ENCODE data around the gene RAB28.

DNA sequence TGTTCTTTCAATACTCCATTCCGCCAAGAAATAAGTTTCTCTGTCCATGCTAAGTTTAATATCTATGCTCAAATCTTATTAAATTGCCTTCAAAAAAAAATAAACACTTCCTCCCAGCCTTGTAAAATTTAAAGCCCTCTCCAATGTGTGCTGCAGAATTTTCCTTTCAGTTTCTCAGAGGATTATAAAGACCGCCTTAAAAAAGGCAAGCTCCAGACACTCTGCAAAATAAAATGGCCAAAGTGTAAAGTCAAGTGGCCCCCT lies 157.8 kb downstream of the DEFB131A start:
- PRO-cap = no peak
- RAMPAGE, long total RNA, 4 experiments = no peak in any of the 4 experiments

- PRO-cap = unidirectional peak, minus-strand start at chr4:9996910
- RAMPAGE, long total RNA, 4 experiments = no peak in any of the 4 experiments
Observed at GRCh38 chr4:9996721-9996990, 24.6 kb downstream of the SLC2A9 start.

GRCh38 chr4:10057358-10057646 lies 36.0 kb upstream of the SLC2A9 start:
- PRO-cap = unidirectional peak, minus-strand start at chr4:10057584
- RAMPAGE, long total RNA, 4 experiments = no peak in any of the 4 experiments

DNA sequence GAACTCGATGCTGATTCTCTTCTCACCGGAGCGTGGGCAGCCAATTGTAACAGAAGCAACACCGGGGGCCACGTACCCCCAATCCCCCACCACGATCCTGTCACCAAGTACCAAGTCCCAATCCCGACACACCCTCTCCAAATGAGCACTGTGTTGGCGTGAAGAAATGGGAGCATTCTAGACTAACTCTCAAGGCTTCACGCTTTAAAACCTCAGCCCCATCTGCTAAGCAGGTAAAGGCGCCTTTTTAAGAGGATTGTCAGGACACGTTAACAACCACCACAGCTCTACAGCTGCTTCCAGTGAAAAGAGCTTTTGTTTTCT lies 16.8 kb downstream of the WDR1 start:
- PRO-cap = no peak
- RAMPAGE, long total RNA, 4 experiments = no peak in any of the 4 experiments

- PRO-cap = no peak
- RAMPAGE, long total RNA, 4 experiments = no peak in any of the 4 experiments
Observed at GRCh38 chr4:10100953-10101615, 15.5 kb downstream of the WDR1 start.

GRCh38 chr4:10106146-10107080 lies 10.2 kb downstream of the WDR1 start:
- PRO-cap = bidirectional peak, plus-strand start at chr4:10106808, minus-strand start at chr4:10106542
- RAMPAGE, long total RNA, 4 experiments = no peak in any of the 4 experiments

DNA sequence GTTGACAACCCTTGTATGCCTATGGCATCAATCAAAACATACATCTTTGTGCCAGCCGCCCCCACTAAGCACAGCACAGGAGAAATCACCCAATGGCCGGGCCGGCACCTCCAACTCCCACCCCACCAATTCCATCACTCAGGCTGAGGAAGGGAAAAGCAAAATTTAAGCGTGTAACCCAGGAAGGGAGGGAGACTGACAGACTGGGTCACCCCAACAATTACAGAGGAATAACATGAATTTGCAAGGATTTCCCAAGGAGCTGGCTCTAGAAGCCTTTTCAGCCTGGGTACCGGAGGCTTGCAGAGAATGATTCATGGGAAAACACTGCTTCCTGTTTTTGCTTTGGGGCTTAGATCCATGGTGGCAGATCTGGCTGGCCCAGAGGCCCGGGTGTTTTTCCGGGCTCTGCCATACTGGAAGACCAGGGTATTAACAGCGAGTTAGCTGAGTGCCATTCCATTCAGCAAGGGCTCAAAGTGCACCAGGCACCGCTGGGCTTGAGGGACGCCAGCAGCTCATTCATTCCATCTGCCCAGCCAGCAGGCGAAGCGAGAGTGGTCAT lies 1.4 kb downstream of the WDR1 start:
- PRO-cap = bidirectional peak, plus-strand start at position 462 of the sequence, minus-strand start at position 311 of the sequence
- RAMPAGE, long total RNA, 4 experiments = no peak in any of the 4 experiments

DNA sequence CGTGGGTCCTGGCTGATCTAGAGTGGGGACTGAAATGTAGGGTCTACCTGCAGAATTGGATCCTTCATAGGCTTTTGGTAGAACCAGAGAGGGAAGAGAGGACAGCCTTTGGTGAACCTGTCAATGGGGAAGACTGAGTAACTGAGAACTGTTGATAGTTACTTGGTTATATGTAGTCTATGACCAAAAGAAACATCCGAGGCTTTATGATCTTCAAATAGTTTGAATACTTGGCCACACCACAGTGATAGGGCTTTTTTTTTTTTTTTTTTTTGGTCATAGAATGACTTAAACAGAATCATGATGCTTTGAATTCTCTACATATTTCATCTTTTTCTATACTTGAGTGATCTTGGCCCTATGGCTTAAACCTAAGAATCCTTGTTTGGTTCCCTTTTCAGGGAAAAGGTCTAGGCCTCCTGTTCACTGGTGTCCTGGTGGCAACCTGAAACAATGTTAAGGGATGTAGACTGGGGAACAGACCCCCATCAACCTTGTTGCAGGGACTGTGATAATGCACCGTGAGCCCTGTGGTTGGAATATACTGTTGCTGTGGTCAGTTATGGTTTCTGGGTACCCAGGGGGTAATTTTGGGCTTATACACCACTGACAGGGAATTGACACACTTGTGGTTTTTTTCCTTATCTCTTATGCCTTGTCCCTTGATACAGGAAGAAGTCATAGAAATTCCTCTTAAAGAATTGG lies 63.8 kb upstream of the WDR1 start:
- PRO-cap = no peak
- RAMPAGE, long total RNA, 4 experiments = no peak in any of the 4 experiments

- PRO-cap = no peak
- RAMPAGE, long total RNA, 4 experiments = no peak in any of the 4 experiments
Observed at GRCh38 chr4:11424768-11425480, 3.8 kb downstream of the HS3ST1 start.

DNA sequence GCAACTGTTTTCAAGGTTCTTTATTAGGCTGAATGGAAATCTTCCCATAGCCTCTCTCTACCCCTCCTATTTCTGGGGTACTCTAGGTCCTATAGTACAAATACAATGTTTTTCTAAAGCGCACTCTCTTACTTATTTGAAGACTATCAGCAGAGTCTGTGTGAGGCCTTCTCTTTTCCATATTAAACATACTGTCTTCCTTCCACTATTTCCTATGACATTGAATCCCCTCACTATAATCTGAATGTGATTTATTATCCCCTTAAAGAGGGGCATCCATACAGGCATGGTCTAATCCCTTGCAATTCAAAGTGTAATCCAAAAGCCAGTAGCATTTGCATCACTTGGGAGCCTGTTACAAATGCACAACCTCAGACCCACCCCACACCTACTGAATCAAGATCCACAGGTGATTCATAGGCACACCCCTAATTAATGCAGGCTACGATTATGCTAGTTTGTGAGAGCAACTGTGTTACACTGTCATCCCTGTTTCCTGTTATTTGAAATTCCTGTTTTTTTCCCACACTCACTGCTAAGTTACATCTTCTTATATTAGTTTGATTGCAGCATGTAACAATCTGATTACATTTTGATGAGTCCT lies 120.1 kb downstream of the RAB28 start:
- PRO-cap = no peak
- RAMPAGE, long total RNA, 4 experiments = no peak in any of the 4 experiments

DNA sequence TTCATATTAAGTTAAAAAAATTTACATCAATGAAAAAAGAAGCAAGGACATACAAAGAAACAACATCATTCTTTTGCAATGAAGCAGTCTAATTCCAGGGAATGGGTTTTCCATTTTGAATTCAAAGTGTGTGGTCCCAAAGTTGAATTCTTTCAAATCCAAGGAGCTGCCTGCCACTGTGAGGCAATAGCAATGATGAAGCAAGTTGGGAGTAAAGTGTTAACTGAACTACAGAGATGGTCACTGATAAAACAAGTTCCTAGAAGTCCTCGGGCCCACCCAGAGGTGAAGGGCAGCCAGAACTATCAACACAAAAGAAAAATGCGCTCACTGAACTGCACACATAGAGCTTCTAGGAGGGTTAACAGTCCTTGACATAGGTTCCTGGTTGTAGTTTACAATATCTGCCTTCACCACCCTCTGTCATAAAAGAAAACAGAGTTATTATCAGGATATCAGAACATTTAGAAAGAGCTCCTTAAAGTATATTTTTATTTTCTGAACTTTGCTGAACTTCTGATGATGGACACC lies 115.8 kb downstream of the RAB28 start:
- PRO-cap = no peak
- RAMPAGE, long total RNA, 4 experiments = no peak in any of the 4 experiments

GRCh38 chr4:13454492-13455307 lies 29.4 kb downstream of the RAB28 start:
- PRO-cap = no peak
- RAMPAGE, long total RNA, 4 experiments = no peak in any of the 4 experiments

- PRO-cap = unidirectional peak, plus-strand start at chr4:13483790; unidirectional peak, plus-strand start at chr4:13483889; unidirectional peak, plus-strand start at chr4:13483951; bidirectional peak, plus-strand start at chr4:13484696, minus-strand start at chr4:13484338
- RAMPAGE, long total RNA, 4 experiments = start-site peak on the minus strand in 4 of 4 experiments, at chr4:13484326-13484344 at its widest, 162 to 242 reads per replicate
Observed at GRCh38 chr4:13483518-13484503, at the start of gene RAB28. TSS of gene RAB28 (minus strand) at chr4:13484340.

GRCh38 chr4:13611314-13611925 lies 16.1 kb downstream of the BOD1L1 start:
- PRO-cap = no peak
- RAMPAGE, long total RNA, 4 experiments = no peak in any of the 4 experiments

DNA sequence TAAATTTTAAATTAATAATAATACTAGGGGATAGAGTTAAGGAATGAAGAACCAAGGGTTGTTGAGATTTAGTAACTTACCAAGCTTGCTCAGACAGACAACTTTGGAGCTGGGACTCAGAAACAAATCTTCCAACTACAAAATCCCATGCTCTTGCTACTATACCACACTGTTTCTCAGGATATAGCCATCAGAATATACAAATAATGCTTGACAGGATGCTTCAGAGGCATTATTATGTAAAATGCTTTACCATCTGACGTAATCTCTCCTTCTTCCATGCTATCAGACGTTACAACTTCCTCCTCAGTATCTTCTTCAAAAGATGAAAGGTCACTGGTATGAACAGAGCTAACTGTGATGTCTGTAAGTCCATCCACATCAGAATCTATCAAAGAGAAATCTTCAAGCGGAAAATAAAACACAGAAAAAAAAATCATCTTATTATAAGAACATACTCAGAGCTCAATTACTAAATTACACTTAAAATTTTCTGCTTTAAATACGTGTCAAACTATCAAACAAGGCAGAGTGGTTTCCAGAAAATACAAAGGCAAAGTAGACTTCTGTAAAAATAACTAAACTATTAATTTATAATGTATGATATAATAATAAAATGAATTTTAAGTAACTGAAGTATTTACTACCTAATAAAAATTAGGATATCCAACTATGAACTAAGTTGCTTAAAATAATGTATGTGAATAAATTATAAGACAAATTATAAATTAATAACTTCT lies 14.1 kb downstream of the BOD1L1 start:
- PRO-cap = no peak
- RAMPAGE, long total RNA, 4 experiments = no peak in any of the 4 experiments

GRCh38 chr4:13614079-13615008 lies 13.2 kb downstream of the BOD1L1 start:
- PRO-cap = no peak
- RAMPAGE, long total RNA, 4 experiments = no peak in any of the 4 experiments

DNA sequence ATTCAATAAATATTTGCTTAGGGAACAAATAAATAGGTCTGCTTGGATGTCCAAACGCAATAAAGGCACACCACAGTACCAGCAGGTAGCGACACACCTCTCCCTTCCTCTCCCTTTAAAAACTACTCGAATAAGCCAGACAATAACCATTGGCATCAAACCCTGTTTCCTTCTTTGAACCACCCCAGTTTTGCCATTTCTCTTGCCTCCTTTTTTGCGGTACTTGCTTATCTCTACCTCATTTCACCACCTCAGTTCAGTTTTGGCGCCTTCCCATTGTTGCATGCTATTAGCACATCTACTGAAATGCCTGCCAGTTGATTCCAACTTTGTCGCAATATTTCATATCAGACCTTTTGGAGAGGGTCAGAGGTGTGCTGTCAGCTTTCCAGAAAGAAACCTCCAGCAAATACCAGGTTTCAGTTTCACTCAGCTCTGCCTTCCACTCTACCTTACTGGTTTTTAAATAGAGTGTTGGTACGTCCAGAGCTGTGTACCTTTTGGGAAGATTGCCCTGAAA lies 92.0 kb upstream of the CPEB2 start:
- PRO-cap = no peak
- RAMPAGE, long total RNA, 4 experiments = no peak in any of the 4 experiments

DNA sequence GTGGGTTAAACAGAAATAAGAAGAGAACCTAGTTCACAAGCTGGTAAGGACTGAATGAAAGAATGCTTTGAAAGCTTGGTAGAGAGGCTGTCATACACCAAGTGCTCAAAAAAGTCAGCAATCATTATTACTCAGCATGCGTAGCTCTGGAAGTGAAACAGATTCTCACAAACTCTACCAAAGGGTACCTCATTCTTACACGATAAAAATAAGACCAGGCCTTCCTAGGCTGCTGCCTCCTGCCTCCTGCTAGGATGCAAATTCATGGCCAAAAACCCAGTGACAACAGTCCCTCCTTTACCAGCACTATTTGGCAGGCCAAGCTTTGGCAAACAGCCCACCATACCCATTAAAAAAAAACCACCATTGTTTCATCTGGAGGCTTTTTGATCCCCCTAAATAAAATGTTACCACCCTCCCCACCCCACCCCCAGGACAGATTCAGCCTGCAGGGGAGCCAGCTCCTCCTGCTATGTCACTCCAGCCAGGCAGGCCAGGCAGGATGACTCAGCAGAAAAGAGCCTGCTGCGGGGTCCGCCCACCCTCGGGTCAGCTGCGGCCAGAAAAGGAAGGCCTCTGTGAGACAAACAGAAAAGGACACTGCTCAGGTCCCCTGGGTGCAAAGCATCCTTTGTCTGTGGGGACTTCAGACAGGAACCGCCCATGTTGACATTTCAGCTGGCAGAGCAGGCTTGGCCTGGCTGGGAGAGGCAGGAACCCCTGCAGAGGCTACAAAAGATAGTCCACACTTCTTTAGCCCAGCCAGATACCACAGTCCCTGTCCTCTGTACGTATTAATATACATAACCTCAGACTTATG lies 147.4 kb downstream of the CPEB2 start:
- PRO-cap = no peak
- RAMPAGE, long total RNA, 4 experiments = no peak in any of the 4 experiments

GRCh38 chr4:15322404-15322865 lies 105.4 kb upstream of the C1QTNF7 start:
- PRO-cap = no peak
- RAMPAGE, long total RNA, 4 experiments = no peak in any of the 4 experiments

DNA sequence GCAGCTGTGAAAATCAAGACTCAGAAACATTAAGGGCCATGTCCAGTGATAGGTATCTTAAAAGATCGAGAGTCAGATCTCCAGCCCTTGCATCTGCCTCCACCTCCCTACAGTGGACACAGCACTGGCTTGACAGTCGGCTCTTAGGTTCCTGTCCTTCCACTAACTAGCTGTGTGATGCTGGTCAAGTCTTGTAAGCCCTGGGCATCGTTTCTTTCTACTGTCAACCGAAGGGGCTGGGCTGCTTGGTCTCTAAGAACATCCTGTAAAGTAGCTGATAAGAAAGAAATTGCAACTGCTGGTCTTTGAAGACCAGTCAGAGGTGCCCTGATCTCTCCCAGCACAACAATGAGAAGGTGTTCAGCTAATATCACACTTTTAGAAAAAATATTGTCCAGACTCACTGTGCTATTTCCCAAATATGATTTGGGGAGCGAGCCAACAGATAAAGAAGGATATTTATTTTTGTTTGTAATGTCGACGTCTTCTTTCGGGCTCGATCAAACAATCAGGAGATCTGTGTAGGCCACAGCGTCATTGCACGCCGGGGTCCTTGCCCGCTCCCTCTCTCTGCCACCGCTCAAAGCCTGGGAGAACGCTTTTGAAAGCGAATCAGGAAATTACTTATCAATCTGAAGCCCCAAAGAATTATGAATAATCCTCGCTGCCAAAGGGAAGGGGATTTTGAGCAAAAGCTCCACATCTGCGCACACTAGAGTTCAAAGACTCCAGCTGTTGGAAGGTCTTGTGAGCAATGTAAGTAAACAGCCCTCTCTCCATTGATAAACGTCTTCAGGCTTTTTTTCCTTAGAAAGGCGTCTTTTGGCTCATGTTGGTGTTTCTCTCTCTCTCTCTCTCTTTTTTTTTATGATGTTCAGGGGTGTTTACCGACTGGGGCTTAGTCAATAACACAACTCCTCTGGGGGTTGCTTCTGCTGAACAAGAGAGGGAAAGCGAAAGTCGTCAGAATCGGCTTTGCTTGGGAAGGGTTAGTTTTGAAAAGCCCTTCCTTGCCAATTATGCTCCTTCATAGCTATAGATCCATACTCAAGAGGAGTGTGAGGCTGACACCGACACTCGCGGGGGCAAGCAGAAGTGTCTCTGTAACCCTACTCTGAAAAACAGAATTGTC lies 53.5 kb upstream of the C1QTNF7 start:
- PRO-cap = no peak
- RAMPAGE, long total RNA, 4 experiments = no peak in any of the 4 experiments

Measured in esophagus muscularis mucosa (tissue), 4 donors.